Measurements from ENCODE around the genes NDUFC1 and MAML3.

GRCh38 chr4:133154804-133155263, 5.7 kb downstream of the PCDH10 start:
- PRO-cap, result no peak

DNA sequence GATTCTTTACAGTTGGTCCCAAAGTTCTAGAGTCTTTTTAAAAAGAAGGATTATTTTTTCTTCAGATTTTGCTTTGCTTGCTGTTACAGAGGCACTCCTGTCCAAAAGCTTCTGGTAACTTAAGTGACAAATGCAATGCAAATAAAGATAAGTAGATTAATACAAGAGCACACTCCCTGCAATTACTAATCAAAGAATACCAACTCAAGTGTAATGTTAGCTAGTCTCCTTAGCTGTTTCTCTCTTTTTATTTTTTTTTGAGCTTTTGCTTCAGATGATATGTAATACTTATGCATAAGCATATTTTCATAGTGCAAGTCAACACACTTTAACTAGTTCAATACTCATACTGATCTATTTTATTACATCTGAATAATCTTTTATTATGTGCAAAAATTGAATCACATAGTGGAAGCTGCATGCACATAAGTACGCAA, 2.7 kb downstream of the SLC7A11 start:
- PRO-cap, result no peak

DNA sequence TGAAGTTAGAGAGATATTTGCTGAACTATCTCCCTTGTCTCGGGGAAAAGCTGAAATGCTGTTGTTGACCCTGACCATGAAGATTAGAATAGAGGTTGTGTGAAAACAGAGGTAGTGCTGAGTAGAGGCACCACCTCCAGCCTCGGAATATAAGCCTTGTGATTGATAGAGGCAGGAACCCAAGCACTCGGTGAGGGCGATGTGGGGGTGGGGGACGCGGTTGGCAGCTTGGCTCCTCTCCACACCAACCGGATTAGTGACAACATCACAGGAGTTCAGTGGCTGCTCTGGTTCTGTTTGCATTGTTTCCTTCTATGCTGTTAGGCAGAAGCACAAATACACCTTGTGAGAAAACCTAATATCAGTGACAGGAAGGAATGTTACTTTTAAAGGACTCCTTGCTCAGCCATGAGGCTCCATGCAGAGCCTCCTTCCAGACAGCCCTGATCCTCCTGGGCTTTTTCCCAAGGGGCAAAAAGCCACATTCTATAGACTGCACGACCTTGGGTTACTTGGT, 150.6 kb upstream of the NOCT start:
- PRO-cap, result no peak

DNA sequence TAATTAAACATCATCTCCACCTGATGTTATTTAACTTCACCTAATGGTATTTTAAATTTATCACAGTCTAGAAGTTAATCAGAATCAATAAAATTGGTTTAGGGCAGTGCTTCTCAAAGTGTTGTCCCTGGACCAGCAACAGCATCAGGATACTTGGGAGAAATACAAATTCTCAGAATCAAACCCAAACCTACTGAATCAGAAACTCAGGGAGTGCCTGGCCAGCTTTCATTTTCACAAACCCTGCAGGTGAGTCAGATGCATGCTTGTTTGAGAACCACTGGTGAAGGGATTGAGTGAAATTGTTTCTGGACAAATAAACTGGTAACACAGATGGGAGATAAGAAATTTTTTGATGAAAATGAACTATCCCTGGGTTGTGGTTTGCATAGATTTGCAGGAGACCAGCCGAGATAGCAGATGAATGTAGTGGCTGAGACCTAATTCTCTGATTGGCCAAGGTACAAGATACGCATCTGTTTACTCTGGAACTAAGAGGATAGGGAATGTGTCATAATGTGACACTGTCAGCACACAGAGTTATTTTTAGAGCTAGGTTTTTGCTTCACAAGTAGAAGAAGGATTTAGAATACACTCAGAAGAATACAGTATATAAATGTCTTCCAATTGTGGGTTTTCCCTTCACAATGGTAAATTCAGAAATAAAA, 117.8 kb upstream of the NOCT start:
- PRO-cap, result no peak

DNA sequence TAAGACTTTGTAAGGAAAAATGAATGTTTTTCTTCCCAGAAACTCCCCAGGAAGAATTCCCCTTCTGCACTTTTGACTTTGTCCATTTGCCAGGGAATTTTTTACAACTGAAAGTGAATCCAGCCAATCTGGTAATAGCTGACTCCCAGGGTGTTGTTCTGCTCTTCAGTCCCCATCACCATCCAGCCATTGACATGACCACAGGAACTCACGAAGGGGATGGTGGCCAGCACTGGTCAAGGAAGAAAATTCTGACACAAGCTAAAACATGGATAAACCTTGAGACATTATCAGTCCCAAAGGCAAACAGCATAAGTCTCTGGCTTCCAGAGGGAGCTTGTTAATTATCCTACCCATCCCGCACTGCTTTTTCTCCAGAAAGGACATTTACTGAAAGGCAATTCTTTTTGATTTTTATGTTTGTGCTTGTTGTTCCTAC, 61.4 kb upstream of the NOCT start:
- PRO-cap, result no peak

DNA sequence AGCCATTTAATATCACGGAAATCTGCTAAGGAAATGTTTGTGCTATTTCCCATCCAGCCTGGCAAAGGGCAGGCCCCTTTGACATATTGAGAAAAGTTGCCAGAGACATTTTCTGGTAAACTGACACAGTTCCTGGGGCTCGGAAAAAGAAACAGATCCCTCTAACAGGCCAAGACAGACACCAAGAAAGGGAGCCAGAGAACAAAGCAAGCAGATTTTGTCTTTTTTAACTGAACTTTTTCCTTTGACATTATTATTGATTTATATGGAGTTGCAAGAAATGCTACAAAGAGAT, 33.4 kb upstream of the NOCT start:
- PRO-cap, result no peak

GRCh38 chr4:139014665-139015574, 661 bp upstream of the NOCT start:
- PRO-cap, result unidirectional peak, plus-strand start at chr4:139014744; bidirectional peak, plus-strand start at chr4:139015204, minus-strand start at chr4:139015170; bidirectional peak, plus-strand start at chr4:139015781, minus-strand start at chr4:139015446

- PRO-cap, result no peak
These were observed 12.1 kb downstream of the ELF2 start for GRCh38 chr4:139164639-139165515.

DNA sequence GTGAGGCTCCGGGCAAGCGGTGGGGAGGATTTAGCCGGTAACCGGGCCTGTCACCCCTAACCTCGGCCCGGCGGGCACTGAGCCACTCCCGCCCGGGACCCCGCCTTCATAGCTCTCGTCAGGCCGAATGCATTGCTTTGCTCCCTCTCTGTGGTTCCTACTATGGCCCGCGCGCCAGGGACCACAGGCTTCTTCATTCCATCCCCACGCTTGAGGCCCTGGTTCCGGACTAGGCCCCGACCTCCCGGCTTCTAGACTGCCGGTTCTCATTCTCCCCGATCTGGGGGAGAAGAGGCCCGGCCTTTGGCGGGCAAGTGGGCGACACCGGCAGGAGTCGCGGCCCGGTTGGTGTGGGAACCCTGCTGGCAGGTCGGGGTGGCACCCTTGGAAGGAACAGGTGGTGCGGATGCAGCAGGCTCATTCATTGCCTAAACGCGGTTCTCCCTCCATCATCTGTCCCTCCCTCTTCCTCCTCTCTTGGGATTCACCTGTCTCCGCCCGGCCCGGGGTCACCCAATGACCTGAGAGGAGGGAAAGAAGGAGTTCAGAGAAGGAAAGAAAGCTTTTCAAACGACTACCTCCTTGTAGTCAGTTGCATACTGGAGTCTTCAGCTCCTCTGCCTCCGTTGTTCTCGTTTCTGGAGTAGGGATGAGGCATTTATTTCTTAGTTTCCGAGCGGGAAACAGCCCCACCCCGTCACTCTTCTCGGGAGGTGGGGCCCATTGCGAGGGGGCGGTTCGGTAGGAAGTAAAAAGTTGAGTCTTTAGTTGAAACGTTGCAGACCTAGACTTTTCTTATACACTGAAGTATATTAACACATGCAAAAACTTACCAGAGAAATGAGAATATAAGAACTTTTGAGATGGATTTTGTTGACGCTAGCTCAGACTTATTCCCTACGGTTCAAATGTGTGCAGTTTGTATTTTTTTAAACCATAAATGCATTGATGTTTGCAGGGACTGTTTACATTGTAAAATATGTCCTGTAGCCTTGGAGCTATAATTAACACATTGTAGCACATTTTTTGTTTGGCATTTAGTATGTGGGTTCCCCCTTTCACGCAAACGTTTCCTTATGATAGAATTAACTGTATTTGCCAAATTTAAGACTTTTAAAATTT, at the start of gene NDUFC1:
NDUFC1 (minus strand) TSS at position 640 of the 1,122 bp plus-strand sequence.
- PRO-cap, result bidirectional peak, plus-strand start at position 420 of the sequence, minus-strand start at position 79 of the sequence; bidirectional peak, plus-strand start at position 569 of the sequence, minus-strand start at position 457 of the sequence; unidirectional peak, minus-strand start at position 634 of the sequence

GRCh38 chr4:139736355-139736714, 70.7 kb downstream of the MGST2 start:
- PRO-cap, result no peak

GRCh38 chr4:139764046-139764550, 98.5 kb downstream of the MGST2 start:
- PRO-cap, result no peak

DNA sequence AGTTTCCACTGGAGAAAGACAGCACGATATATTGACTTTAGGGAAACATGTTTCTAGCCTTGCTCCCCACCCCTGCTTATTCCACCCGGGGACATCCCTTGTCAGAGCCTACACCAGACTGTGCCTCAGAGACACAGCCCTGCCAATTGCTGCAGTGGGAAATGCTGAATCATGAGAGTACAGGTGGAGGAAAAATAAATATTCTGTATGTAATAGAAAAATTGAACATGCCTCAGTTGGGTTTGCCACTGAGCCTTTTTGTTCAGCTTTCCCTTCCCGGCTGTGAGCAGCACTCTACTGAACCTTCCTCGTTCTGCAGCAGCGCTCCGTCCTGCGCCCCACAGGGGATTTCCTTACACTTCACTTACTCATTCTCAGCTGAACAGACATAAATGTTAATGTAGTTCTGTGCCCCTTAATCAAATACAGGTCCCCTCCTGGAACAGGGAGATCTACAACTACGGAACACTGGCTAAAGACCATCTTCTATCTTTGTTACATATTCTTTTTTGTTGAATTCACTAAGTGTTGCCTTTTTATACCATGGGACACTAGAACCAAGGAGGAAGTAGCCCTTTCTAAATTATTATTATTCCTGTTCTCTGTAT, 121.3 kb downstream of the MGST2 start:
- PRO-cap, result no peak

- PRO-cap, result no peak
These were observed 193.0 kb downstream of the MGST2 start for GRCh38 chr4:139858460-139859255.

- PRO-cap, result no peak
These were observed 232.3 kb downstream of the MAML3 start for GRCh38 chr4:139921532-139922321.

DNA sequence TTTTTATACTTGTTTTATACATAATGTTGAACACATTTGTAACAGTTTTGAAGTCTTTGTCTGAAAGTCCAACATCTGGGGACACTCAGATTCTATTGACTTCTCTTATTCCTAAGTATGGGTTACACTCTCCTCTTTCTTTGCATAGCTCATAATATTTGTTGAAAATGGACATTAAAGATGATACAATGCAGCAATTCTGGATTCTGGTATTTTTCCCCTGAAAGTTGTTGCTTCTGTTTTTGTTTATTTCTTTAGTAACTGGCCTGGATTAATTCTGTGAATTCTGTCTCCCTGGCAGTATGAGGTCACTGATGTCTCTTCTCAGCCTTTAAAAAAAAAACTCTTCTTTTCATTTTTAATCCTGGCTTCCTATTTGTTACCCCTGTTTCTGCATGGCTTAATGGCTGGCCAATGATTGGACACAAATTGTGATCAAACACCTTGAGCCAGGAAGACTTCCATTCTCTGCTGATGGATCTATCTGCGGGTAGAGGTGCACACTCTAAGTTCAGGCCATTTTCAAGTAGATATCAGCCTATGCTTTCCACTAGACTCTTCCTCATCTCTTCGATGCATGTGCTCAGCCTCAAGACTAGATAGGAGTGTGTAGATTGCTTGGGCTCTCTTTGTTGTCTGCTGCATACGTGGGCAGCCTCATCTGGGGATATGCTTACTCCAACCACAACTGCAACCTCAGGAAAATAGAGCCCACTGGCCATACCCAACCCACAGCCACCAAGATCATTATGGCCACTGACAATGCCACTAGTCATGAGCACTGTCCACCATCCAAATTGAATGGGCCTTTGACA, 155.3 kb downstream of the MAML3 start:
- PRO-cap, result no peak

DNA sequence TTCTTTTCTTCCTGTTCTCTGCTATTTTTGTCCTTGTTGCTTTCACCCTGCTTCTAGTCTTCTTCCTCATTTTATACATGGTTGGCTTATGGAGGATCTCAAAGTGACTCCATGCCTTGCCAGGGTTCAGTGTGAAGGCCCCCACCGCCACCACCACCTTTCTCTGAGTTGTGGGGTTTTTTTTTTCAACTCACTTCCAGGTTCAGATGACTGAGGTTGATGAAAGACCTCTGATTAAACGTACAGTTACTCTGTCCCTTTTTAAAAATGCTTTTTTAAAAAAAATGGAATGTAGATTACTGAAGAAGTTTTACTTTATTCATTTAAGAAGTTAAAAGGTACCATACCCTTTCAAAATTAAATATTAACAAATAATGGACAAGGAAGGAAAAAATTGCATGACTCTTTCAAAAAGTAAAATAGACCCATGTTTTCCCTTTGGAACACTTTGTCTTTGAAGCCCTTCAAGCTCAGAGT, 96.2 kb downstream of the MAML3 start:
- PRO-cap, result no peak

DNA sequence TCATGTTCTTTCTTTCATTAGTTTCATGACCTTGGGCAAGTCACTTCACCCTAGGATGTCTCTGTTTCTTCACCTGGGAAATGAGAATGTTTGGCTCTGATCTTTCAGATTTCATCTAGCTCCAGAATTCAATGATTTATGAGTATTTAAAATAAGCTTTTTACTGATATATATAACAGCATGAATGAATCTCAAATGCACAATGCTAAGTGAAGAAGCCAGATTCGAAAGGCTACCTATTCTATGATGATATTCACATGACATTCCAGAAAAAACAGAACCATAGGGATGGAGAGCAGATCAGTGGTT, 64.6 kb downstream of the MAML3 start:
- PRO-cap, result no peak

DNA sequence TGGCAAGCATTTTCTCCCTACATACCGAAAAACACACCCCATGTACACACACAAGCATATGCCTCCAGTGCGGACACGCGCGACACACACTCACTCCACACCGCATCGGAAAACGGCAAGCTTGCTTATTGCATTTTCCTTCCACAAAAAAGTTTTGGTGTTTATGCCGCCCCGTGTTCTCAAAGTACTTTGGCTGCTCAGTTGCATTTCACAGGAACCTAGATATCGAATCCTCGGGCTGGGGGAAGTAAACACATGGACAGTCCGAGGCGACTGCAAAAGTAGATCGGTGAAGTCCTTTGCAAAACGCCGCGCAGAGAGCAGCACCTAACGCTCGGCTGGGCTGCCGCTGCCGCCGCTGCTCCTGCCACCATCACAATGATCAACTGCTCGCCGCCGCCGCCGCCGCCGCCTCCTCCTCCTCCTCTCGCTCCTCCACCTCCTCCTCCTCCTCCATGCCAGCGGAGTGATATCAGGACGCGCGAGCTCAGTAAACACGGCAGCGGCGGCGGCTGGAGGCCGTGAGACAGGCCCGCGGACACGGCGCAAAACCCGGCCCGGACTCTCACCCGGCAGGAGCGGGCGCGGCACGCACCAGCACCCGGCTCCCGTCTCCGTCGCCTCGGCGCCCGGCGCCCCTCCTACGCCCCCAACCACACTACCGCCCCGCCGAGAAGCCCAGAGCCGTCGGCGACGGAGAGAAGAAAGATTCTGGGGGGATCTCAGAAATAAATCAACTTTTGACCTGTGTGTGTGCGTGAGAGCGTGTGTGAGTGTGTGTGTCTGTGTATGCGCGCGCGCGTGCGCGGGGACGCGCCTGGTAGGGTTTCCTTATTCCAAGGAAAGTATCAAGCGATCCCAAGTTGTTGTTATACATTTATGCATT, at the start of gene MAML3:
MAML3 (minus strand) TSS at position 468 of the 886 bp plus-strand sequence.
- PRO-cap, result bidirectional peak, plus-strand start at position 681 of the sequence, minus-strand start at position 380 of the sequence

GRCh38 chr4:140227171-140227717, 73.3 kb upstream of the MAML3 start:
- PRO-cap, result no peak

DNA sequence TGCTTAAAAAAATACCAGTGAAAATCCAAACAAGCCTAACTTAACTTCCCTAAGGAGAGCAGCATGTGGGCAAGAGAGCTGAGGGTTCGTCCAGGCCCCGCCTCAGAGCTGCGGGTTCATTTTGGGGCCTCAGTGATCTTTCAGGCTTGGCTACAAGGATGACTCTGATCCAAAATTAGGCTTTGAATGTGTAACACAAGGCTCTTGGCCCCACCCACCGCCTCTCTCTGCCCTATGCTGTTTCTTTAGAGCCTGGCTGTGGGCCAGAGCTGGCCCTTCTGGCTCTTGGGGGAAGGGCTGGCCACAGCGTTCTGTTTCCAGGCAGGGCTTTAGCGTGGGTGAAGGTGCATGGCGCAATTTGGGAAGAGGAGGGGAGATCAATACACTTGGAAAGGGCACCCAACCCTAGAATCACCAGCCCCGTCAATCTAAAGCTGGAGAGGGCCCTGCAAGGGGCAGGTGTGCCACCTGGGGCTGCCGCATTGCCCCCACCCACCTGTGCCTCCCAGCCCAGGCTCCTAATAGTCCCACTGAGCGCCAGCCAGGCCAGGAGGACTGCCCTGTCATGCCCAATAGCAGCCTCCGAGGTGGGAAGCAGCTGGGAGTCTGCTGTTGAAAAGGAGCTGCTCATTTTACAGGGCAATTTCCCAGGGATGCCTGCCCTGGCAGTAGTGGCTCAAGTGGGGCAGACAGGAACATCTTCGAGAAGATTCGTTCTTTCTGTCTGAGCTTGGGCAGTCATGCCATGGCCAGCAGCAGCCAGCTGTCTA, 84.5 kb upstream of the MAML3 start:
- PRO-cap, result unidirectional peak, minus-strand start at position 166 of the sequence

All from H9 (cell line).